Hair follicle dermal papilla cell (primary cell): ENCODE results near the genes NTNG2, AK8 and DBH.

DNA sequence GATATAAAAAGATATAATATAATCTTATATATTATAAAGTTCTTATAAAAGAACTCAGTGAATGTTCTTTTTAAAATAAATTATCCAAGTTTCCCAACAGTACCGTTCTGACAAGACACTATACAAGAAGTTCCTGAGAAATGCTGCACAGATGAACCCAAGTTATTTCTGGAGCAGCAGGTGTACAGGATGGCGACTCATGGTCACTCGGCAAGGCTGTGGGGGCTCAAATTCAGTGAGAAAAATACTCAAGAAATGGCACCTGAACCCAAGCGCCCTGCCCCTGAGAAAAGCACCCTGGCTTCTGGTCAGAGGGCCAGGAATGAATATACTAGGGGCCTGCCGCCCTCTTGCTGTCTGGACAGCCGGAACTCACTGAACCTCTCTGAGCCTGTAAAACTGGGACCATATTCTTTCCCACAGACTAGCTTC, 1.6 kb downstream of the RAPGEF1 start:
- CAGE, long polyA plus RNA = no peak

DNA sequence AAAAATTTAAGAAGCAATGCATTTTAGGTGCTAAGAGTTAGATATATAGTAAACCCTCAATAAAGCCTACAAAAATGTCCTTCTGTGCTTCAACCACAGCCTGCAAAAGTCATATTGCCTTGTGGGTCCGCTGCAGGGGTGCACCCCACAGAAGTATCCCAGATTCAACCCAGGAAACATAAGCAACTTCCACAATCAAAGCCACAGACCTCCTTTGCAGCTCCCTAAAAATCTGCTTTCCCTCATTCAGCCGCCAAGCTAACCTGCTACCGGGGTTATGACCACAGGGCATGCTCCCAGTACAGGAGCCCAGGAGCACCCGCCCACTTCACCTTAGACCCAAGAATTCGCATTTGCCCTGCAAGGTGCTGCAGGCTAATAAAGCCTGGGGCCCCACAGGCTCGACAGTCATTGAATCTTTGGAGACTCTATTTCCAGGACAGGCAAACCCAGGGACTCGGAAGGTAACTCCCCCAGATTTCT, 1.2 kb downstream of the RAPGEF1 start:
- CAGE, long polyA plus RNA = no peak

DNA sequence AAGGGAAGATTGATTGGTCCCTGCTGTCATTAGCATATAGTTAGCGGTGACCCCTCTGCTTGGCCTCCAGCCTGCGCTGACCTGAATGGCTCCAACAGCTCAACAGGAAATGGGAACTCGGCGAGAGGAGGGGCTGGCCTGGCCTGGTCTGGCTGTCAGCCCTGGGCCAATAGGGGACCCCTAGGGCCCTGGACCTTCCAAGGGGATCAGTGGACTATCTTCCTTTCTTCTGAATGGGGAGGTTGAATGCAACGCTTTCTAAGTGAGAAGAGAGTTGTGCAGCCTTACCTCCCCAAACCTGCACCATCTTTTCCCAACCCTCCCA, 67.8 kb upstream of the RAPGEF1 start:
- CAGE, long polyA plus RNA = no peak

GRCh38 chr9:132004478-132005108, 75.1 kb downstream of the MED27 start:
- CAGE, long polyA plus RNA = no peak

DNA sequence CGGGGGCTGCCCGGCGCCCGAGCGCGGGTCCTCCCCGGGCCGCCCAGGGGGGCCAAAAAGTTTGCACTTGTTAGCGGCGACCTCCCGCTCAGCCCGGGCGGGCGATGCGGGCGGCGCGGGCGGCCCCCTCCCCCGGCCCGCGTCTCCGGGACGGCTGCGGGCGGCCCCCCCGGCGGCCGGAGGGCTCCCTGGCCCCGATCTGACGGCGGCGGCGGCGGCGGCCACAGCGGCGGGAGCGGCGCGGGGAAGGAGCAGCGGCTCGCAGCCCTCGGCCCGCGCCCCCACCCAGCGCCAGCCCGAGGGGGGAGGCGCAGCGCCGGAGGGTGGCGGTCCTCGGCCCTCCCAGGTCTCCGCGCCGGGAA, at the start of gene NTNG2:
TSS of gene NTNG2 (plus strand) at position 197 of the 362 bp plus-strand sequence.
- CAGE, long polyA plus RNA = no peak

DNA sequence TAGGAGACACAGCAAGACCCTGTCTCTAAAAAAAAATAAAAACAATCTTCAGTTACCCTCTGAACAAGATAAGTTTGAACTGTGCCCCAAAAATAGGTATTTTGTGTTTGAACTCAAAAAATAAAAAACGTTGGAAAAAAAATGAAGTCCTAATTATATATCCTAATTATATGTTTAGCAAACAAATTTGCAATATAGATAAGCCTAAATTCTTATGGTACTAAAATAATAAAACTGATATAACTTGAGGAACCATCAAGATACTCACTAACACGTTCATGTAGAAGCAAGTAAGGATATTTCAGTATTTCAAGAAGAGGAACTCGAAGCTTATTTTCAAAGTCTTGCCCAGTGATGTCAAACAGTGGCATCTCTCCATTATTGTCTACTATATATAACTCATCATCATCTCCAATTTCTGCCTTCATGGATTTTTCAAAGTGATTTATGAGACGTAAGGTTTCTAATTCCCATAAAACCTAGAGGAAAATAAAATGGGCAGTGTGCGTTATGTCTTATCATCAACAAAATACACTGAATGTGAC, 8.7 kb downstream of the SETX start:
- CAGE, long polyA plus RNA = no peak

DNA sequence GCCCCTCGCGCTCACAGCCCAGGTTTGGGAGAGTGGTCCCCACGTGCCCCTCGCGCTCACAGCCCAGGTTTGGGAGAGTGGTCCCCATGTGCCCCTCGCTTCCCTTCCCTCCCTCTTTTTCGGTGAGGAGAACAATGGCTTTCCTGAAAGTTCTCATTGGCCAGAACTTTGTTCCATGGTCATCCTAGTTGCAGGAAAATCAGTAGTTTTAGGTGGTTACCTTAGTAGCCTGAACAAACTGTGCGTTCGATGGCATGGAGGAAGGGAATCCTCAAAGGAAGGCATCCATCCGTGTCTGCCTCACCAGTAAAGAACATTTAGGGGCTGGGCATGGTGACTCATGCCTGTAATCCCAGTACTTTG, 46.5 kb downstream of the GTF3C4 start:
- CAGE, long polyA plus RNA = no peak

- CAGE, long polyA plus RNA = no peak
Measured at GRCh38 chr9:132877981-132878525, at the start of gene AK8. AK8 (minus strand) TSS chr9:132878284.

DNA sequence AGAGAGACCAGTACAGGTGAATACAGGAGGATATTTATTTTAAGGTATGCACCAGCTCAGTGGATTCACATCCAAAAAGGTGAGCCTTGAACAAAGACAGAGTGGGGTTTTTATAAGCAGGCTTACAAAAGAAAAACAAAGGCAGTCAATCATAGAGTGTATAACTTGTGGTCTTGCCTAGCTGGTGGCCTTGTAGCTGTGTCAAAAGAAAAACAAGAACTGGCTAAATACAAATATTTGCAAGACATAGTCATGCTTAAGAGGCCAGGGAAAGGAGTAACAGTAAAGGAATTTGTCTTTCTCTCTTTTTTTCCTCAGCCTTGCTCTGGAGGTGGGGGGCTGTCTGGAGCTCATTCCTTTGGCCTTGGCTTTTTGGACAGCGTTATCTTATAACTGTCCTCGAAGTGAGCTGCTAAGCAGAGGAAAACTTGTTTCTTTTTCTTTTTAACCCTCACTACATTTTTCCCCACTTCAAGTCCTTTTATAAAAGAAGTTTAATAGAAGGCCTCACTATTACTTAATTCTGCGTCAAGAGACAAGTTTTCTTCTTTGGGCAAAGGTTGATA, 14.1 kb downstream of the CEL start:
- CAGE, long polyA plus RNA = no peak

GRCh38 chr9:133080959-133081679, 19.3 kb downstream of the CEL start:
- CAGE, long polyA plus RNA = no peak

DNA sequence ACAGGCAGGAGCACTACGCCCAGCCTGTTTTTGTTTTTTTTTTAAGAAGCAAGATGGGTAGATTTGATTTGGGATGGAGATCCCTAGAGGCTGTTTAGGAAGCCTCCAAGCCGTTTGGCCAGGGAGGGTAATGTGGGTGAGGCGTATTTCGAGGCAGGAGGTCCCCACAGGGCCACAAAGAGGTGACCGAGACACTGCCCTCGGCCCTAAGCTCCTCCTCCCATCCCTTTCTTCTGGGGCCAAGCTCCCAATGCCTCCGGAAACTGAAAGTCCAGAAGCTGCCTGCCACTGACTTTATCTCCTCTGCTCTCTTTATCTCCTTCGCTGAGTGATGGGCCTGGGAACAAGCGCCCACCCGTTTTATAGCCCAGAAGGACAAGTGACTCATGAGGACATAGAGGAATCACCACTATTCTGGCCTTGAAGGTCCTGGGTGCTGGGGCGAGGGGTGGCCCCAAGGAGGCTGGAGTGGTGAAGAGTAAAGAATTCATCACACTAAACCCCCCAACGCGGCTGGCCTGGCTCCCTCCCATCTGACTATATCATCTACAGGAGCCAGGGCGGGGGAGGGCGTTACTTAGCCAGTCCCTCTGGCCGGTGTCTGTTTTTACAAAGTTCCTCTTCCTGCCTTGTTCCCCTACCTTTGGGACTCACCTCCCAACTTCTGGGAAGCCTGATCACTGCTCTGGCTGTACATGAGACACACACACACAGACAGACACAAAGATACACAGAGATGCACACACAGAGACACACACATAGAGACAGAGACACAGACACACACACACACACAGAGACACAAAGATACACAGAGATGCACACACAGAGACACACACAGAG, 2.2 kb upstream of the RALGDS start:
- CAGE, long polyA plus RNA = no peak

- CAGE, long polyA plus RNA = no peak
Measured at GRCh38 chr9:133125890-133127019, 5.2 kb upstream of the RALGDS start.

GRCh38 chr9:133239439-133240024, 30.5 kb upstream of the OBP2B start:
- CAGE, long polyA plus RNA = no peak

GRCh38 chr9:133256590-133257617, 47.9 kb upstream of the OBP2B start:
- CAGE, long polyA plus RNA = no peak

DNA sequence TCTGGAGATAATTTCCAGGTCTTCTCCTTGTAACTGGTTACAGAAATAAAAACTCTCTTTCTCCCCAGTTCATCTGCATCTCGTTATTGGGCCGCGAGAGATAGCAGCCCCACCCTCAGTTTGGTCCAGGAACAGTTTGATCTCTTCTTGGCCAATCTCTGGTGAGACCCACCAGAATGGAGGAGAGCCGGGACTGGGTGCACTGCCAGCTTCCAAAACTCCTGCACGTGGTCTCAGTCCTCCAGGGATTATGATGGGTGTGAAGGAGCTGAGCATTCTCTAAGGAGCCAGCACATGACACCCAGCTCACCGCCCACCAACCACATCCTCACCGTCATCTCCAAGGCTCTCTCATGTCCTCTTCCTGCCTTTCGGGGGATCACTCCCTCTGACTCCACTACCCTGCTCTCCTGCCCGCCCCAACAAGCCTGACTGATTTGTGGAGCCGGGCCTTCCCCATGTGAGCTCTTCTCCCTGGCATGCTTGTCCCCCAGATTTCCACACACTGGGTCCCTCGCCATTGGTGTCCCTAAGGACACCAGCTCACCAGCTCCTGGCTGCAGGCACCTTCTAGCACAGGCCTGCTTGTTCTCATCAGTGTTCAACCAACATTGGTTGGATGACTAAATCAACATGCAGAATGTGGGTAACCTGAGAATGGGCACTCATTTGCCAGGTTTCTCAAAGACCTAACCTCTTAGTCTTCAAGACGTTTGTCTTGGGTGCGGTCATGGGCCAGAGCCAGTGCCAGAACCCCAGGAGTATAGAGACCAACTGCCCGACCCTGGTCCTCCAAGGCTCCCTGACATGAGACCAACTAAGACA, 62.9 kb downstream of the SURF6 start:
- CAGE, long polyA plus RNA = no peak

DNA sequence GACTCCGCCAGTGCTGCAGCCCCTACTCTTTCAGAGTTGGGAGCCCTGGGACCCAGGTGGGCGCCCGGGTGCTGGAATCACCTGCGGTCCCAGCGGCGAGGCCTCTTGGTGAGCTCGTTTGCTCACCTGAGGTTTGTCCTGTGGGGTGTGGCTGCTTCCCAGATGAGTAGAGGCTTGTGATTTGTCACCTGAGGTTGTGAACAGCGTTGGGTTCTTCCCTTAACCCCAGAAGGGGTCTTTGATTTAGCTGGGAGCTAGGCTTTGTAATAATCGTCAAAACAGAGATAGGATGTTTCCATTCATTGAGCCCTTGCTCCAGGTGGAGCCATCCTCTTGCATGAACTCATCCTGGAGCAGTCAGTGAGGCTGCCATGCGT, 765 bp downstream of the SURF2 start:
- CAGE, long polyA plus RNA = no peak

GRCh38 chr9:133364713-133365366, 8.5 kb downstream of the SURF2 start:
- CAGE, long polyA plus RNA = no peak

GRCh38 chr9:133419024-133419636, 1.3 kb upstream of the REXO4 start:
- CAGE, long polyA plus RNA = no peak

DNA sequence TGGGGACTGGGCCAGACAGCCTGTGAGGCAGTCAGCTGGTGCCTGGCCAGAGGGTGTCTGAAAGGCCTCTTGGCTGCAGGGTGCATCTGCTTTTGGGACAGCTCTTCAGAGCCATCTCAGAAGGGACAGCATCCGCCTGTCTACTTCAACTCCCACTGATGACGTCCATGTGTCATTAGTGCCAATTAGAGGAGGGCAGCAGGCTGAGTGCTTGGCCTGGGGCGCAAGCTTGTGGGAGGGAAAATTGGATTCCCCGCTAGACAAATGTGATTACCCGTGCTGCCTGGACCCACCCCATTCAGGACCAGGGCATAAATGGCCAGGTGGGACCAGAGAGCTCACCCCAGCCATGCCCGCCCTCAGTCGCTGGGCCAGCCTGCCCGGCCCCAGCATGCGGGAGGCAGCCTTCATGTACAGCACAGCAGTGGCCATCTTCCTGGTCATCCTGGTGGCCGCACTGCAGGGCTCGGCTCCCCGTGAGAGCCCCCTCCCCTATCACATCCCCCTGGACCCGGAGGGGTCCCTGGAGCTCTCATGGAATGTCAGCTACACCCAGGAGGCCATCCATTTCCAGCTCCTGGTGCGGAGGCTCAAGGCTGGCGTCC, at the start of gene DBH:
TSS of gene DBH (plus strand) at position 341 of the 605 bp plus-strand sequence.
- CAGE, long polyA plus RNA = no peak

DNA sequence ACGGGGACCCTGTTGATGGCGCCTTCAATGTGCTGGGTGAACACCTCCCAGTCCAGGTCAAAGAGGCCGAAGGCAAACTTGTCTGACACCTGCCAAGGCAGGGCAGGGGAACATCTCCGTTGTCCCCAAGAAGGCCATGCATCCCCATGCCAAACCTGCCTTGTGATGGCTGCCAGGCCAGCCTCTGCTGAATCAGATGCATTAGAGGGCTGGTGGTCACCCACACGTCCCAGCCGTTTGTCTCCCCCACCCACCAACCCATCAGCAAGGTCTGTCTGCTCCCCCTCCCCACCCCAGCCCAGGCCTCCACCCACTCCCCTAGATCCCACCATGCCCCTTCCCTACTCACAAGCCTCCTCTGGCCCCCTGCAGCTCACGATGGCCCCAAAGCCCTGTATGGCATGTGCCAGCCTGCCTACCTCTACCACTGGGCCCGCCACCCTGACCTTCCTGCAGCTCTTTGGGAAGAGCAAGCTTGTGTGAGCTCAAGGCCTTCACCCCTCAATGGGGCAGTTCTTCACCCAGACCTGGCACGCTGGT, 20.7 kb downstream of the SARDH start:
- CAGE, long polyA plus RNA = no peak